SK-N-DZ (cell line): ENCODE measurements around a stretch of chr14.

DNA sequence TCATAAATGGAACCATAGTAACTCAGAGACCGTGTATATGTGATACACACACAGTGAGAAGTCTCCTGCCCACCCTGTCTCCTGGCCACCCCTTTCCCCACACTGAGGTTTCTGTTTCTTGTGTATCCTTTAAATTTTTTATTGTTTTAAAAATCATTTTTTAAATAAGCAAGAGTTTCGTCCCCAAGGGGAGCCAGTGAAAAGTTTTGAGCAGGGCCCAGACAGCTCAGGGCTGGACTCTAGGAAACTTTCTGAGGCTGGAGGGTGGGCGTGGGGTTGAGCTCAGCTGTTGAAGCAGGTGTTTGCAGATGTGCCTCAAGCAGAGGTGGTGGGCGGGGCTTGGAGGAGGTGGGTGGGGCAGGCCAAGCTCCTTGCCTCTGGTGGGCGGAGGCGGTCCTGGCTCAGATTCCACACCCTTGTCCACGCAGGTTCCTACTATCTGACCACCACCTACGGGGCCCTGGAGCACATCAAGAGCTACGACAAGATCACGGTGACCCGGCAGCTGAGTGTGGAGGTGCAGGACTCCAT, 63.8 kb downstream of the LGMN start:
RAMPAGE:
- cytosol, long total RNA: no peak
- nucleus, long total RNA: no peak

RAMPAGE:
- cytosol, long total RNA: no peak
- nucleus, long total RNA: no peak
These were observed 61.5 kb downstream of the LGMN start for GRCh38 chr14:92686777-92687504.

RAMPAGE:
- cytosol, long total RNA: no peak
- nucleus, long total RNA: no peak
These were observed 8.5 kb upstream of the GOLGA5 start for GRCh38 chr14:92785357-92786184.

RAMPAGE:
- cytosol, long total RNA: no peak
- nucleus, long total RNA: no peak
These were observed 19.4 kb downstream of the GOLGA5 start for GRCh38 chr14:92813294-92814163.

DNA sequence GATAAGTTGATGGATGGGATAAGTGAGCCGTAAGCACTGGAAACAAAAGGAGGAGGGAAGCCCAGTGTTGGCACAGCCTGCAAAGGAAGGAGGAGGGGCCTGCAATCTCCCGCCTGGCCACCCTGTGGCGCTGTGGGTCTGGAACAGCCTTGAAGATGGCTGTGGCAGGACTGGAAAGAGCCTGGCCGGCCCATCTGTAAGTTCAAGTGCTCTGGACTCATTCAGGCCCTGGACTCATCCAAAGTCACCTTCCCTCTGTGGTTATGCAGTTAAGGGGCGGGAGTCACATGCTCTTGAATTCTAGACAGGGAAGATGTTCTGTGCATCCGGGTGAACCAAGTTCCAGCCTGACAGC, 50.3 kb downstream of the CHGA start:
RAMPAGE:
- cytosol, long total RNA: no peak
- nucleus, long total RNA: no peak

GRCh38 chr14:93025041-93025514, 90.6 kb downstream of the ITPK1 start:
RAMPAGE:
- cytosol, long total RNA: no peak
- nucleus, long total RNA: no peak

DNA sequence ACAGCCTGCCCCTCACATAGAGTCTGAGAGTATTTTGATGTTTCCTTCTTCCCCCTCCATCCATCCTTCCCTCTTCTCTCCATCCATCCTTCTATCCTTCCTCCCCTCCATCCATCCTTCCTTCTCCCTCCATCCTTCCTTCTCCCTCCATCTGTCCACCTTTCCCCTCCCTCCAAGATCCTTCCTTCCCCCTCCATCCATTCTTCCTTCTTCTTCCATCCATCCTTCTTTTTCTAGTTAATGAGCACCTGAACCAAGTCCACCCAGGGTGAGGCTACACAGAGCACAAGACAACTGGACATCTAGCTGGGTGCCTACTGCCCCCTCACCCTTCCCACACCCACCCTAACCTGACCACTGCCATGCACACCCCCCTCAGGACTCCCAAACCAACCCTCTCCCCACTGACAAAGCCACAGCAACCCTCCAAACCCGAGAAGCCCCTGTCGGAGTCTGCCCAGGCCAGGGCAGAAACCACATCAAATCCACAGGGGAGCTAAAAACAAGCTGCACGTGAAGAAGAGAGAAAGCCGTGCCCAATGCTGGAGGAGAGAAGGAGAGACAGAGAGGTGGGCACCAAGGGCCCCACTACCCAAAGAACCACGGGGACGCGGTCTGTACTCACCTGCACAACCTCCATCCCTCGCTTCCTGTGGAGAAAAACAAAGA, 39.6 kb downstream of the ITPK1 start:
RAMPAGE:
- cytosol, long total RNA: no peak
- nucleus, long total RNA: no peak

DNA sequence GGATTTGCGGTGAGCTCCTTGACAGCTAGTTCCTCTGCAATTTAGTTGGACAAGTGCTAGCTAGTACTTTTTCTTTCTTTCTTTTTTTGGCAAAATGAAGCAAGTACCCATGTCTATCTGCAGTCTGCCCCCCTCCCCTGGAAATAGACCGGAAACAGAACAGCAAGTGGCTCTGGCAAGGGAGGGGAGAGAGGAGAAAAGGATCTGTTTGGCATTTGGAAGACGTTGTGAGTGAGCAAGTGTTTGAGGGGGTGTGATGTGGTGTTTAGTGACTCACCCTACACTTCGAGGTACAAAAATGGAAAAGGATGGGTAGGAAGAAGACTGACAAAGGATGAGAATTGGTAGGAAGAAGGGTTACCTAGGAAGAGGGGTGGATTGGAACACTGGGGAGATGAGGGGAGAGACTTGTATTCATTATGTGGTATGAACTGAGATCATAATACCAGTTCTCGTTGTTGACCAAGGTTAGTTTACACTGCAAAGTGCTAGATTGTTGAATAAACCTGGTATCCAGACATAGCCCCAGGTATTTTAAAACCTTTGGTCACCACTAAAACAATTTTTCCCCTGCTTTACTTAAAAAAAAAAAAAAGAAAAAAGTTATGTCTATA, 936 bp downstream of the UBR7 start:
RAMPAGE:
- cytosol, long total RNA: no peak
- nucleus, long total RNA: no peak

RAMPAGE:
- cytosol, long total RNA: no peak
- nucleus, long total RNA: no peak
These were observed 32.9 kb downstream of the UBR7 start for GRCh38 chr14:93239862-93240419.

DNA sequence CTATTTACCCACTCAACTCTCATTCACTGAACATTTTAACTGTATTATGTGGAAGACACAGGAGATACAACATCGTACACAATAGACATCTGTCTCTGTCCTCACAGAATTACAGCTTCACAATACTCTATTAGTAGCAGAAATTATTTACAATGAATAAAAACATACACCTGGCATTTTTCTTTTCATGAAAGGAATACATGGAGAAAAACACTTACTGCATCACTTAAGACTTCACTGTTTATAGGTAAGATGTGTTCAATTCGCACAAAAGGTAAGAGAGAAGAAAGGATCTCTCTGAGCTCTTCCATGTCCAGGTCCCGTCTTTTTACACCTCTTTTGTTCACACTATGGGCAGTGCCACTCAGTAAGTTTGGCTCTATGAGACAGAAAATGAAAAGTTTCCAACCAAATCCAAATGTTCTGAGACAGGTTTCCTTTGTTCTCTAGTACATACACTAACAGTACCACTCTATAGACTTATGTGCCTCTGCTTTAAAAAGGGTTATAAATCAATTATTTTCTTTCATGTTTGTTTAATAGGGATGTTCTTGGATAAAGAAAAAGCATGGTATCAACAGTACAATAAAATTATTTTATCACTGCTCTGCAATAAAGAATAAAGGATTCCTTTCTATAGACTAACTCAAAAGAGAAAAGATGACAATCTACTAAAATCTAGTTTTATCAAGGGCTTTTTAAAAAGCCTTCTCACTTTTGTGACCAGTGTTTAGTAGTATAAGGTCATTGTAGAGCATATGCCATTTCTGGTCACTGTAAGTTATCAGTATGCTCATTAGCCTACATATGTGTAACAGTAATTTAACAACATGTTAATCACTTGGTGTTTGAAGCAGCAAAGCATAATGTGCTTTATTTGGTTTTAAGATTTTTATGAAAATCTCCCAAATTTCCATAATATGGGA, 50.2 kb downstream of the UBR7 start:
RAMPAGE:
- cytosol, long total RNA: no peak
- nucleus, long total RNA: no peak

DNA sequence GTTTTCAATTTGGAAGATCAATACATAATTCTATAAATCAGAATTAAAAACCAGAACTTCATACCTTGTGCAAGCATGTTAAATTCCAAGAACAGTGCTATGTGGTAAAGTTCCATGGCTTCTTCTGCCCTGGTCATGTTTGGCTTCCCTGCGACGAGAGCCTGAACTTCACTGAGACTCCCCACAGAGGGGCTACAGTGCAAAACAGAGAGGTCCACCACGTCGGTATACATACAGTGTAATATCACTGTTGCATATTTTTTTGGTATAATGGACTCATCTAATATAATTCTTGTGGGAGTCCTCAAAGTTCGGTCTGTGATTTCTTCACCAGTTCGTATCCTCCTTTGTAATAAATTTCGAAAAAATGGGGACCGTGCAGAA, 39.0 kb downstream of the BTBD7 start:
RAMPAGE:
- cytosol, long total RNA: no peak
- nucleus, long total RNA: no peak

DNA sequence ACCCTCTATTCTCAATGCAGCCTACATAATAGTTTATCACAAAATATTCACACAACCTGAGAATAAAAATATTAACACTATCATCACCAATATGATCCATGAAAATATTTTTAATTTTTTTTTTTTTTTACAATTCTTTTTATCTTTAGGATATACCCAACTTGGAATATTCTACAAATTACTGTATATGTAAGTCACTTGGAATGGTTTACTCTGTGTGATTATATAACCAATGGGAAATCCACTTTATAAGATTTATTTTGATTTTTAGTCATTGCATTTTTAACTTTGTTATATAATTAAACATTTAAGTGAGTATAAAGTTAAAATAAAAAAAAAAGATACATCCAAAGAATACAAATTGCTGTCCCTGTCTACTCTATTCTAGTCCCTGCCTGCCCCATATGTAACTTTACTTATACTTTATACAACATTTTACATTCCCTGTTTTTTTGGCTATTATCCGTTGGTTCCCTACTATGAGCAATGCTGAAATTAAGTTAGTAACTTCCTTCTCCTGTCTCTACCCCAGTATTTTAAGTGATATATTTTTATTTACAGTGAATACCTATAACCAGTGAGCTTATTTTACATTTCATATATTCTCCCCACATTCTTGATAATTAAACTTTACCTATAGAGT, 21.1 kb downstream of the BTBD7 start:
RAMPAGE:
- cytosol, long total RNA: no peak
- nucleus, long total RNA: no peak

DNA sequence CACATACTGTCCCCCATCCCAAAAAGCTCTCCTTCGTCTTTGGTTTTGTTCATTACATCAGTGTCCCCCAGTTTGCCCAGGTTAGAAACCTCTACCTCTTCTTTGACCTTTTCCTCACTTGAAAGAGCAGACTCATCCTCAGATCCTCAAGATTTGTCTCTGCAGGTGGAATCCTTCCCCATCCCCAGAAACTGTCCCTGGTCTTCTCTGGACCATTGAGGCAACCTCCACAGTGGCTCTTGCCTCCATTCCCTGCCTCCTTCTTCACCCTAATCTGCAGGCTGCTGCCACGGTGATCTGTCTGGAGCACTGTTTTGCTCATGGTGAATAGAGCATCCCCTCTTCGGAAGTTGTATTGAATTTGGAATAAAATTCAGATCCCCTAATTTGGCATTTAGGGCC, 85.6 kb downstream of the PRIMA1 start:
RAMPAGE:
- cytosol, long total RNA: no peak
- nucleus, long total RNA: no peak

RAMPAGE:
- cytosol, long total RNA: no peak
- nucleus, long total RNA: no peak
These were observed 36.2 kb upstream of the PRIMA1 start for GRCh38 chr14:93824533-93824777.

DNA sequence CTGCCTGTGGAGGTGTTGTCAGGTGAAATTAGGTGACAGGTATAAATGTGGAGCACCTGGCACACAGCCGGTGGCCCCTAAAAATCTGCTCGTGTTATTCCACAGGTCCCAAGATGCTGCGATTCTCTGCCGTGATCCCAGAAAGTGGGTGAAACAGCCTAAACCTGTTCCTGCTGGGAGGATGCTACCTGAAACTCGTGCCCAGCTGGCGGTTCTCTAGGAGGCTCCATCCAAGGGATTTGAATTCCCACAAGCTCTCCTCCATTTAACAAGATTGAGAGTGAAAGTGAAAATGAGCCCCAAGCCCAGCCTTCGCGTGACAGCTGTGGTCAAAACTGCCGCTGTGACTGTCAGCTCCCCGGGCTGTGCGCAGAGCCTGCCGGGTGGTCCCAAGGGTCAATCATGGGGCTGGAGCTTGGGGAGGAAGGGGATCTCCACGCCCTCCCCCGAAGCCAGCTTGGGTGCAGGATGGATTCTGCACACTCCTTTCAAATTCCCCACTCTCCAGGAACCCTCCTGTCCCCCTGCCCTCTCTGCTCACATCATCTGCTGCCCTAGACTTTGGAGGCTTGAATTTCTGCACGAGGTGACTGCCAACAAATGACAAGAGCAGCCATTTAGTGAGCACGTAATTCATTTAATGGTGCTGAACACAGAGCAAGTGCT, 5.4 kb downstream of the ASB2 start:
RAMPAGE:
- cytosol, long total RNA: no peak
- nucleus, long total RNA: no peak

GRCh38 chr14:93980698-93981687, 4.6 kb upstream of the ASB2 start:
RAMPAGE:
- cytosol, long total RNA: no peak
- nucleus, long total RNA: no peak

DNA sequence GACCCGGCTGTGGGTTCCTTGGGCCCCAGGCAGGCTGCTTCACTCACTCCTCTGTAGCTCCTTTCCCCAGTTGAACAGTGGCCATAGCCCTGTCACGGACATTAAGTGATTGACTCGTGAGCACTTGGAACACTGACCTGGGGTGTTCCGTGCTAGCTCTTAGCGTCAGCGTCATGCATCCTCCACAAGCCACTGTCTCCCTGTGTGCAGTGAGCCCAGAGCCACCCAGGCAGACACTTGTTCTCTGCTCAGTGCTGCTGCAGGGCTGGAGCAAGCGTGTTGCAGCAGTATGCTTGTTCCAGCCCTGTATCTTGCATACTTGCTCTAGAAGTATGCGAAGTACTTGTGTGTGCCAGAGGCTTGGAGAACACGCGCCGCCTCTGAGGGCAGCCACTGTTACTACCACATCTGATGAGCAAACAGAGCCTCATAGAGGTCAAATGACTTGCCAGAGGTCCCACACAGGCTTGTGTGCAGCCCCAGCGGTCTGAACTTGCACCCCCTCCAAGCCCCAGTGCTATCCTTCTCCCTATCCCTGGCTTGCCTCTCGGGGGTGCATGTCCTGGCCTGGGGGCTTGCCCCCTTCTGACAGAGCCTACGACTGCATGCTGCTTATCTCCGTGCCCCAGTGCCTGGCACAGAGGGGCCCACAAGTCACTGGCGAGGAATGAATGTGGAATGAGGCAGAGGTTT, 15.8 kb downstream of the OTUB2 start:
RAMPAGE:
- cytosol, long total RNA: no peak
- nucleus, long total RNA: no peak

DNA sequence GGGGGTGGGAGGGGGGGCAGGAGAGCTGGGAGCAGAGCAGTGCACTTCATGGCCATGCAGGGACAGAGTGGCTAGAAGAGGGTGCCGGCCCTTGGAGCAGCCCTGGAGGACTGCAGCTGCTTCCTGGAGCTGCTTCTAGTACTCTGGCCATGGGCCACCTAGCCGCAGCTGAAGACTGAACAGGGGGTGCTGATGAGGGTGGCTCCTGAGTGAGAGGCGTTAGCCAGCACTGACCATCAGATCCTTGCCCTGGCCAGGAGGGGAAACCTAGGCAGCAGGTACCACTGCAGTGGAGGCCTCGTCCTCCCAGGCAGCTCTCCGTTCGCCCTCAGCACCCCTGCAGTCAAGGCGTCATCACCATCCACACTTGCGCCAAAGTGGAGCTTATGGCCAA, 16.3 kb downstream of the OTUB2 start:
RAMPAGE:
- cytosol, long total RNA: no peak
- nucleus, long total RNA: no peak

GRCh38 chr14:94109185-94109784, 20.1 kb downstream of the IFI27L2 start:
RAMPAGE:
- cytosol, long total RNA: no peak
- nucleus, long total RNA: no peak

DNA sequence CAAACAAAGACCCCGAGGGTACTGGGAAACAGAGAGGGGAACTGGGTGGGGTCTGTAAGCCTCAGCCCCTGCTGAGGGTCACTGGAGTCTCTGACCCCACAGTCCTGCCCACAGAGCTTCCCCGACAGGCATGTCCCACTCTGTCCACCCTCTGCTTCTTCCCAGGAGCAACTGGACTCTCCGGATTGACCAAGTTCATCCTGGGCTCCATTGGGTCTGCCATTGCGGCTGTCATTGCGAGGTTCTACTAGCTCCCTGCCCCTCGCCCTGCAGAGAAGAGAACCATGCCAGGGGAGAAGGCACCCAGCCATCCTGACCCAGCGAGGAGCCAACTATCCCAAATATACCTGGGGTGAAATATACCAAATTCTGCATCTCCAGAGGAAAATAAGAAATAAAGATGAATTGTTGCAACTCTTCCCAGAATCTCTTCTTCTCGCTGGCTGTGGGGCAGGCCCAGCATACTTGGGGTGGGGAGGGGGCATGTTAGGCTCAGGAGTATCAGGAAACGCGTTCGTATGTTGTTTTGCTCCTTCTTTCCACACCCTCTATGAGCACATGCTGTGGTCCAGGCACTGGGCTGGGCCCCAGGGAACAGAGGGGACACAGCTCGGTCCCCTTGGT, 13.0 kb downstream of the IFI27L2 start:
RAMPAGE:
- cytosol, long total RNA: no peak
- nucleus, long total RNA: no peak